Endometrial microvascular endothelial cells (primary cell): ENCODE data around the genes RBM5 and SEMA3B.

DNA sequence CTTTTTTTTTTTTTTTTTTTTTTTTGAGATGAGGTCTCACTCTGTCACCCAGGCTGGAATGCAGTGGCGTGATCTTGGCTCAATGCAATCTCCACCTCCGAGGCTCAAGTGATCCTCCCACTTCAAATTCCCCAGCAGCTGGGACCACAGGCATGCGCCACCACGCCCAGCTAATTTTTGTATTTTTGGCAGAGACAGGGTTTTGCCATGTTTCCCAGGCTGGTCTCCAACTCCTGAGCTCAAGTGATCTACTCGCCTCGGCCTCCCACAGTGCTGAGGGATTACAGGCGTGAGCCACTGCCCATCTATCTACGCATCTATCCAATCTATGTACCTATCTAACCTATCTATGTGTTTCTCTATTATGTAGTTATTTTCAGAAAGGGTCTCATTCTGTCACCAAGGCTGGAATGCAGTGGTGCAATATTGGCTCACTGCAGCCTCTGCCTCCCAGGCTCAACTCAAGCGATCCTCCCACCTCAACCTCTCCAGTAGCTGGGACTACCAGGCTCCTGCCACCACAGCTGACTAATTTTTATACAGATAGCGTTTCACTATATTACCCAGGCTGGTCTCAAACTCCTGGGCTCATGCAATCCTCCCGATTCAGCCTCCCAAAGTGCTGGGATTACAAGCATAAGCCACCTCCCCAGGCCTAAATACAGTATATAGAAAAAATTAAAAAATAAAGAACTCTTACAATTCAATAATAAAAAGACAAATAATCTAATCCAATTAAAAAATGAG, 20.3 kb upstream of the GPX1 start:
- RAMPAGE, long total RNA = no peak

GRCh38 chr3:49554817-49555418, 641 bp downstream of the BSN start:
- RAMPAGE, long total RNA = no peak

GRCh38 chr3:49647598-49648175, 26.5 kb upstream of the APEH start:
- RAMPAGE, long total RNA = no peak

DNA sequence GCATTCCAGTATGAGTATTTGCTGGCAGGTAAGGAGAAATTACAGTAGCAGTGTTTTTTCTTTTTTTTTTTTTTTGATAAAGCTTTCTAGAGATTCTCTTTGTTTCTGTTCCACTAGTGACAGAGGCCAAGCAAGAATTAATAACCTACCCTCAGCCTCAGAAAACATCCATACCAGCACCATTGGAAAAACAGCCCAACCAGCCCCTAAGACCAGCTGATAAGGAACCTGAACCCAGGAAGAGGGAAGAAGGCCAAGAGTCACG, 31.2 kb upstream of the RBM5 start:
- RAMPAGE, long total RNA = no peak

- RAMPAGE, long total RNA = no peak
Measured at GRCh38 chr3:50061721-50062258, 26.9 kb upstream of the RBM5 start.

- RAMPAGE, long total RNA = start-site peak on the plus strand at chr3:50088934-50088970, 170 and 535 reads in 2 replicates
Measured at GRCh38 chr3:50088564-50089104, at the start of gene RBM5. RBM5 (plus strand) TSS chr3:50088919.

- RAMPAGE, long total RNA = no peak
Measured at GRCh38 chr3:50100760-50101329, 12.1 kb downstream of the RBM5 start.

- RAMPAGE, long total RNA = no peak
Measured at GRCh38 chr3:50138655-50139636, 16.2 kb upstream of the SEMA3F start.

- RAMPAGE, long total RNA = no peak
Measured at GRCh38 chr3:50153890-50154243, 1.3 kb upstream of the SEMA3F start.

DNA sequence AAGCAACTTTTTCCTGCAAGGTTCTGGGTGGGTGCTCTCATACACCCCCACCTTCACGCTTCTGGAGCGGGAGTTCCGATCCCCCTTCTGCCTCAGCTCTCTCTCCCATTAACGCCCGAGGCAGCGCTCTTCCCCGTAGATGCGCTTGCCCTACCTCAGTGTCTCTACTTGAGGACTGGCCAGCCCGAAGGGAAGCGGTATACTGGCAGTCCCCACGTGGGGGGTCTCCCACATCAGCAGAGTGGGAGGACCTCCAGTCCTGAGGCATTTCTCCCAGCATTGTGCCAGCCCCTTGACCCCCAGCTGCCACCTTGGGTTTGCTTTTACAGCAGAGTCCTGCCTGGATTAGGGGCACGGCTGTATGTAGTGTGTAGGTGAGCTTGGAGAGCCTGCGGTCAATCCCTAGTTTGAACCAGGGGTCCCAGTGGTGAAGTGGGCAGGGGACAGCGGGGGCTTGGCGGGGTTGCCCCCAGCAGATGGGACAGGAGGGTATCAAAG, 742 bp downstream of the SEMA3F start:
- RAMPAGE, long total RNA = no peak

GRCh38 chr3:50160365-50161087, 5.4 kb downstream of the SEMA3F start:
- RAMPAGE, long total RNA = no peak

GRCh38 chr3:50226014-50226365, 10.0 kb upstream of the GNAI2 start:
- RAMPAGE, long total RNA = no peak

DNA sequence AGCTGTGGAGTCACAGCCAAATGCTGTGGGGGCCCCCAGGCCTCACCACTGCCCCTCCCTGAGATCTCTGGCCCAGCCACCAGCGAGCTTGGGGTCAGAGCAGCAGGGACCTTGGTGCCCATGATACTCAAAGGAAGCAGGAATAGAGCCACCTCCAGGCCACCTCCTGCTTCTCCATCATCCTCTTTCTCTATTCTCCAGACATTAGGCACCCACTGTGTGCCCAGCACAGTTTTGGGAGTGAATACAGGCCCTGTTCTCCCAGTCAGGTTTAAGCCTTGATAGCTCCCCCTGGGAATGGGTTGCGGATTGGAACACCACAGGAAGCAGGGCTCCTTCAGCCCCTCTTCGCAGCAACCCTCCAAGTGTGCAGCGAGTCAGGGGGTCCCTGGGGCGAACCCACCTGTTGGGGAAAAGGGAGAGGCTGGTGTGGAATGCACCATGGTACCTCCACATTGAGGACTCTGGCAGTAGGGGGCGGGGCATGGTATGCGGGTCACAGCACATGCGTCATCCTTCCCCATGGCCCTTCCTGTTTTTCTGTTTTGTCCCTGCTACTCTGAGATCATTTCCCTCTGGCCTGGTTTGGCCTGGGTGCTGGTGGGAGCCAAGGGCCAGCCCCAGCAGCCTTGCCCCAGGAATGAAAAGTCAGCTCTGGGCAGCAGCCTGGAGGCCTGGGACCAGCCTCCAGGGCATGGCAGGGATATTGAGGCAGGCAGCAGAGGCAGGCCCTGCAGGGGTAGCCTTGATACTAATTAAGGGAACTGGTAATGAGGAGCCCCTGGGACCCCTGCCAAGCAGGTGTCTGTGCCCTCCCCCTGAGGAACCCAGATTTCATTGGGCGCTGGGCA, 14.2 kb upstream of the SEMA3B start:
- RAMPAGE, long total RNA = no peak

GRCh38 chr3:50268589-50269422, at the start of gene SEMA3B:
SEMA3B (plus strand) TSS chr3:50269147.
- RAMPAGE, long total RNA = no peak

DNA sequence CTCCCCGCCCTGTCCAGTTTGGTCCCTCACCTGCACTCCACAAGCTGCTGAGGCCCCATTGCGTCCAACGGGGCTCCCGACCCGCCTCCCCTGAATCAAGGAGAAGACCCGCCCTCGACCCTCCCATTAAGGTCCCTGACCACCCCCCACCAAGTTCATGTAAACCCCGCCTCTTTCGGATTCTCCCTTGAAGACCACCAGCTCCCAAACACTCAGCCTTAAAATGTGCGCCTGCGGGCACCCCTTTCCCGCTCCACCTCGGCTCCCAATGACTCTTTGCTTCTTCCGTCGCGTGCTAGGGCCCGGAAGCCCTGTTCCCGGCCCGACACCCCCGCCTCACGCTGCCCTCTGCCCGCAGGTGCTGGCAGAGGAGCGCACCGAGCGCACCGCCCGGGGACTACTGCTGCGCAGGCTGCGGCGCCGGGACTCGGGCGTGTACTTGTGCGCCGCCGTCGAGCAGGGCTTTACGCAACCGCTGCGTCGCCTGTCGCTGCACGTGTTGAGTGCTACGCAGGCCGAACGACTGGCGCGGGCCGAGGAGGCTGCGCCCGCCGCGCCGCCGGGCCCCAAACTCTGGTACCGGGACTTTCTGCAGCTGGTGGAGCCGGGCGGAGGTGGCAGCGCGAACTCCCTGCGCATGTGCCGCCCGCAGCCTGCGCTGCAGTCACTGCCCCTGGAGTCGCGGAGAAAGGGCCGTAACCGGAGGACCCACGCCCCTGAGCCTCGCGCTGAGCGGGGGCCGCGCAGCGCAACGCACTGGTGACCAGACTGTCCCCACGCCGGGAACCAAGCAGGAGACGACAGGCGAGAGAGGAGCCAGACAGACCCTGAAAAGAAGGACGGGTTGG, 2.7 kb upstream of the LSMEM2 start:
- RAMPAGE, long total RNA = no peak

DNA sequence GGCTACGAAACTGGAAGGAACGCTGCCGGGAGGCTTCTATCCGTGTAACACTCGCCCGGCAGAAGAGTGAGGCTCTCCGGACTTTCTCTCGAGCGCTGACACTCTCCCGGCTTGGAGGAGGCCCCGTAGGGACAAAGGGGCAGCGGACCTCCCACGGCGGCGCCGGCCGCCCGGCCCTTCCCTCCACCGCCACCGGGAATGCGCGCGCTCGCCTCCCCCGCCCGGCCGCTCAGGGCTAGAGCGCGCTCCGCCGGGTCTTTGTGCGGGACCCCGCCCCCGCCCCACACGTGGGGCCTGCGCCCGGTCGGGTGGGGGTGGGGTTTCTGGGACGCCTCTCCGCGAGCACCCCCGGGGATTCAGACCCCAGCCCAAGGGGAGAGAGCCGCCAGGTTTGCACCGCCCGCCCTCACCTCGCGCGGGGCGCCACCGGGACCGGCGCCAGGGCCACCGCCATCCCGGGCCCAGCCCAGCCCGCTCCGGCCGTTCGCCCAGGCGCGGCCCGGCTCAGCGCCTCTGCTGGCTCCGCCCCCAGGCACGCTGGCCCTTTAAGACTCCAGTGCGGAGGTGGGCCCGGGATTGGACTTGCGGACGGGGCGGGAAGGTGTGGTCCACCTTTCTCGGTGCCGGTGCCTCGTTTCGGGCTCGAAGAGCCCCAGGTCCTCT, 1.5 kb downstream of the HYAL2 start:
- RAMPAGE, long total RNA = no peak

DNA sequence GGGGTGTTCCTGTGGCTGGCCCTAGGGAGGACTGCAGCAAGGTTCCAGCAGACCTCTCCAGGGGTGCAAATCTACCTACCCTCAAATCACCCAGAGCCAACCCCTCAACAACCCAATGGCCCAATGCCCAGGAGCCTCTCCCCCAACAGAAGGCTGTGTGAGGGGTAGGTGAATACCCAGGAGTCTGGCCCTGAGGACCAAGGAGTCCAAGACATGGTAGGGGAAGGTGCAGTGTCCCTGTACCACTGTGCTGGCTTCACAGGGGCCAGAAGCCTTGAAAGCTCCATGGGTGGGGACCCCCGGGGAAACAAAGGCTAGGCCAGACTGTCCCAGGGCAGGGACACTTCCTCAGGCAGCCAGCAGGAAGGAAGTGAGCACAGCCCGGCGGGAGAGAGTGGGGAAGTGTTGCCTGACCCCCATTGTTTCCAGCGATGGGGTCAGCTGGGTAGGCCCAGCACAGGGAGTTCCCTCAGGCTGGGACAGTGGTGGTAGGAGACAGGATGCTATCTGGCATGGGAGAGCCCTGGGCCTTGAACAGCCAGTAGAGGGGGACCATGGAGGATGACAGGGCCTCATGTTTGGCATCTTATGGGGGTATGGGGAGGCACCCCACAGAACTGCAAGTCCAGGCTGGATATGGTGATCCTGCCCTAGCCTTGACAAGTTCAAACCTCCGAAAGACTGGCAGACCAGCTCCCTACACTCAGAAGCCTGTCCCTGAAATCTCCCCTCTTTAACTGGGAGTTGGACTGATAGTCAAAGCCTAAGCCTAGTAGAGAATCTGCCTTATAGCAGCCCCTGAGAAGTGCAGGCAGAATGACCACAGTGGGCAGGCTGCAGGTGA, 1.1 kb upstream of the HYAL2 start:
- RAMPAGE, long total RNA = no peak

- RAMPAGE, long total RNA = no peak
Measured at GRCh38 chr3:50358275-50359357, 705 bp downstream of the TMEM115 start.

- RAMPAGE, long total RNA = no peak
Measured at GRCh38 chr3:50547039-50547482, 20.5 kb downstream of the C3orf18 start.

GRCh38 chr3:50602276-50602686, 9.3 kb downstream of the CISH start:
- RAMPAGE, long total RNA = no peak